ENCODE data around the genes SNAP47, C1orf35 and RHOU.

- RRBS = under 1% methylated on average over 31 of the region's 104 CpGs
Observed at GRCh38 chr1:227734954-227735946, at the start of gene SNAP47. Gene SNAP47, plus strand, starts transcription at chr1:227735435.

DNA sequence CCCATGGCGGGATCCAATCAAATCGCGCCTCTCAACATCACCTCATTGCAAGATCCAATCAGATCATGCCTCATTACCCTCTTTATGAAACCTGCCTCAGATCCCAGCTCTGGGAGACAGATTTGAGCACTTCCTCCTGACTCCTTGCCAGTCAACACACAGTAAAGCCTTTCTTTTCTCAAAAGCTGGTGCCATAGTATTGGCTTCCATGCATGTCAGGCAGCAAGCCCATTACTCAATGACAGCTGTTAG is 41.9 kb downstream of the PRSS38 start:
- RRBS = no CpG with 5 or more reads among the region's 3 CpGs

- RRBS = 60% methylated on average over 7 of the region's 32 CpGs
Observed at GRCh38 chr1:227925026-227925557, 22.6 kb downstream of the WNT9A start.

DNA sequence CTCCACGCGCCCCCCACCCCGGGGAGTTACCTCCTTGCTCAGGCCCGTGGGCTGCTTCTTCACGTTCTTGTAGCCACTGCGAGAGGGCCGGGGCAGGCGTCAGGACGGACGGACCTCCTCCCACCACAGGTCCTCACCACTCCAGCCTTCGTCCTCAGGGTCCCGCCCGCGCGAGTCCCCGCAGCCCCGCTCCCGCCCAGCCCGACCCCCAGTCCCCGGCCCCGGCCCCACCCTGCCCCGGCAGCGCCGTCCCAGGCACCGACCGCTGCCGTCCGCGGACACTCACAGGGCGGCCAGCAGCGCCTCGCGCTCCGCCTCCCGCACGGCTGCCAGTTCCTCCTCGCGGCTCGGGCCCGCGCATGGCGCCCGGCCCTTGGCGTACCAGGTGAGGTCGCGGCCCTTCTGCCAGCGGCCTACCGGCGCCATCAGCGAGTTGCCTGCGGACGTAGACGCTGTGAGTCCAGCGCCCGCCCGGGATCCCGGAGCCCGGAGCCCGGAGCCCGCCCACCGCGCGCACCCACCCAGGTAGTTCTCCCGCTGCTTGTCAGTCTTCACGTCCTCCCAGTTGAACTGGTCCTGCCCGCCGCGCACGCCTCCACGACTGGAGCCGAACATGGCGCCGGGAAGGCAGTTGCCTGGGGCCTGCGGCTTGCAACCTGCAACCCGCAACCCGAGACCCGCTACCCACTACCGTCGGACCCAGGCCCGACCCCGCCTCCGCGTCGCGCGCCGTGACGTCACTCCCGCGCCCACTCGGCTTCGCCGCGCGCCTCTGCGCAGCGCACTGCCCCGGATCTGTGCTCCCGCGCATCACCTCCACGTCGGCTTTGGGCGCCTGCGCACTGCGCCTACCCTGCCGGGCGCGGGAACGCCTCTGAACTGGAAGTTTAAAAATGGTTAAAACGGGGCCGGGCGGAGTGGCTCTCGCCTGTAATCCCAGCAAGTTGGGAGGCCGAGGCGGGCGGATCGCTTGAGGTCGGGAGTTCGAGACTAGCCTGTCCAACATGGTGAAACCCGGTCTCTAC is at the start of gene C1orf35:
Gene C1orf35 (minus strand): TSS at position 713 of the 1,025 bp plus-strand sequence.
- RRBS = 2% methylated on average over 28 of the region's 120 CpGs

- RRBS = no CpG with 5 or more reads among the region's 10 CpGs
Observed at GRCh38 chr1:228108203-228108648, 873 bp downstream of the MRPL55 start.

DNA sequence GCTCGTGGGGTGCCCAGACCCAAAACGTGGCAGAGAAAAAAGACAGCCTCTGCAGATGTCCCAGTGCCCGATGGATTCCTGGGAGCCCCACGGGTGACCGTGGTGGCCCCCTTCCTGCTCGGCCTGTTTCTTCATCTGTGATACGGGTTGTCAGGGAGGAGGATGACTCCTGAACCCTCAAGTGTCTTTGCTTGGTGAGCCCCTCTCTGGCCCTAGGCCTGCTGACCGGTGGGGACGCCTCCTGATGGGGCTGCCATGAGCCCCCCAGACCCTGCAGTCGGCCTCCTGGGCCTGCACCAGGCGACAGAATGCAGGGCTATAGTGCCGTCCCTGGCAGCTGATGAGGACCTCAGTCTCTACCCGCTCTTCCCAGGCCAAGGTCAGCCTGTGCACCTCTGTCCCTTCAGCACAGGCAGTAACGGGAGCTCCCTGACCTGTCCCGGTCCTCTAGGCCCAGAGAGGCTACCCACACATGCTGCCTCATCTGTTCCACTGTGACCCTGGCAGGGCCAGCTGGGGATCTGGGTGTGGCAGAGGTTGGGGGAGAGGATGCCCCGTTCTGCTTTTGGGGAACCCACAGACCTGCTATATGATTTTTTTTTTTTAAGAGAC is 1.3 kb downstream of the OBSCN start:
- RRBS = no CpG with 5 or more reads among the region's 16 CpGs

DNA sequence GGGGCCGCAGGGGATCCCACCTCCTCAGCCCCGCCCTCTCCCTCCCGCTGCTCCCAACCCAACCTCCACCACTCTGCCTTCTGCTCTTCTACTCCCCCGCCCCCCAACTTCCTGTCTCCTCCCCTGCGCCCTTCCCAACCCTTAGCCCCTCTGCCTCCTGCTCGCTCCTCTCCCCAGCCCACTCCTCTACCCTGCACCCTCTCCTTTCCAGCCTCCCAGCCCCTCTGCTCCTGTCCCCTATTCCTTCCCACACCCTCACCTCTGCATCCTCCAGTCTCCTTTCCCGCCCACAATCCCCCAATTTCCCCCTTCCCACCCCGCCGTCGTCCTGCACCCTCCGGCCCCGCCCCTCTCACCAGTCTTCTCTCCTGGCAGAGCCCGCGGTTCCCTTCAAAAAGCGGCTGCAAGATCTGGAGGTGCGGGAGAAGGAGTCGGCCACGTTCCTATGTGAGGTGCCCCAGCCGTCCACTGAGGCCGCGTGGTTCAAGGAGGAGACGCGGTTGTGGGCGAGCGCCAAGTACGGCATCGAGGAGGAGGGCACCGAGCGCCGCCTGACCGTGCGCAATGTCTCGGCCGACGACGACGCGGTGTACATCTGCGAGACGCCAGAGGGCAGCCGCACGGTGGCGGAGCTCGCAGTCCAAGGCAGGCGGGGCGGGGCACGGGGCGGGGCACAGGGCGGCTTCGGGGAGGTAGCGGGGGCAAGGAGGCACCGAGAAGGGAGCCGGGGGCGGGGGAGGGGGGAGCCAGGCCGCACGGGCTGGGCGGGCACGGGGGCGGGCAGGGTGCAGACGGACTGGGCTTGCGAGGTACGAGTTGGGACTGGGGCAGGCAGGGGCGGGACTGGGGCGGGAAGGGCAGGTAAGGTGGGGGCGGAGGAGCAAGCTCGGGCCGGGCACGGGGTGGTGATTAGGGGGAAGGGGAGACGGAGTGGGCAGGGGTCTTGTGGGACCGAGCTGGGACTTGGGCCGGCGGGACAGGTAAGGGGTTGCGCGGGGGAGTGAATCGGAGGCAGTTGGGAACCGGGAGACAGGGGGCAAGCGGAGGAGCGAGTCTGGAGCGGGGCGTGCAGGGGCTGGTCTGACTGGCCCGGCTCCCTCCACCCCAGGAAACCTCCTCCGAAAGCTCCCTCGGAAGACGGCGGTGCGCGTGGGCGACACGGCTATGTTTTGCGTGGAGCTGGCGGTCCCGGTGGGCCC is 5.6 kb downstream of the OBSCN start:
- RRBS = 4% methylated on average over 15 of the region's 92 CpGs

DNA sequence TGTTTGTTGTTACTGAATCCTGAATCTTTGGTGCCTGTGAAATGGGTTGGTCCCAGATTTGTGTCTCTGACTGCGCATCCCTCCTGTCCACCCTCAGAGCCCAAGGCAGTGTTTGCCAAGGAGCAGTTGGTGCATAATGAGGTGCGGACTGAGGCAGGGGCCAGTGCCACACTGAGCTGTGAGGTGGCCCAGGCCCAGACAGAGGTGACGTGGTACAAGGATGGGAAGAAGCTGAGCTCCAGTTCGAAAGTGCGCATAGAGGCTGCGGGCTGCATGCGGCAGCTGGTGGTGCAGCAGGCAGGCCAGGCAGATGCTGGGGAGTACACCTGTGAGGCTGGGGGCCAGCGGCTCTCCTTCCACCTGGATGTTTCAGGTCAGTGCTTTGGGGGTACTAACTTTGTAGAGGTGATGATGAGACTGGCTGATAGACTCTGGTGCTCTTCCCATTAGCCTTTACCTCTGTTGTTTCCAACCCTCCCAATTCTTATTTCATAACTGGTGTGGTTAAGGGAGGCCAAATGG is 38.6 kb downstream of the OBSCN start:
- RRBS = no CpG with 5 or more reads among the region's 8 CpGs

DNA sequence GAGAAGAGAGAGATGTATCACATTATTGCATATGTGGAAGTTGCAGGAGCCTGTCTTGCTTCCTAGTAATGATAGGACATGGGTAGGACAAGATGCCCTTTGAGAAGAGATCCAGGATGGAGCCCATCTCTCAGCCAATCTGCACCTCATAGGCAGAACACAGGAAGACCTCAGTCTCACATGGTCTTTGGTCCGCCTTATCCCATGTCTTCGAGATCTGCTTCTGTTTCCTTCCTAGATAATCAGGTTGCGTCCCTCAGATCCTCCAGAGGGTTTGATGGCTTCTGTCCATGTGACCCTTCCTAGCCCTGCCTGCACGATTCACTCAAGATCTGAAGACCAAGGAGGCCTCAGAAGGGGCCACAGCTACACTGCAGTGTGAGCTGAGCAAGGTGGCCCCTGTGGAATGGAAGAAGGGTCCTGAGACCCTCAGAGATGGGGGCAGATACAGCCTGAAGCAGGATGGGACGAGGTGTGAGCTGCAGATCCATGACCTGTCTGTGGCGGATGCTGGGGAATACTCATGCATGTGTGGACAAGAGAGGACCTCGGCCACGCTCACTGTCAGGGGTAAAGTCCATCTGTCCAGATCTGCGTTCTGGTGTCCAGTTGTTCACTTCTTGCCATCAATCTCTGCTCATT is 90.4 kb downstream of the OBSCN start:
- RRBS = no CpG with 5 or more reads among the region's 9 CpGs

DNA sequence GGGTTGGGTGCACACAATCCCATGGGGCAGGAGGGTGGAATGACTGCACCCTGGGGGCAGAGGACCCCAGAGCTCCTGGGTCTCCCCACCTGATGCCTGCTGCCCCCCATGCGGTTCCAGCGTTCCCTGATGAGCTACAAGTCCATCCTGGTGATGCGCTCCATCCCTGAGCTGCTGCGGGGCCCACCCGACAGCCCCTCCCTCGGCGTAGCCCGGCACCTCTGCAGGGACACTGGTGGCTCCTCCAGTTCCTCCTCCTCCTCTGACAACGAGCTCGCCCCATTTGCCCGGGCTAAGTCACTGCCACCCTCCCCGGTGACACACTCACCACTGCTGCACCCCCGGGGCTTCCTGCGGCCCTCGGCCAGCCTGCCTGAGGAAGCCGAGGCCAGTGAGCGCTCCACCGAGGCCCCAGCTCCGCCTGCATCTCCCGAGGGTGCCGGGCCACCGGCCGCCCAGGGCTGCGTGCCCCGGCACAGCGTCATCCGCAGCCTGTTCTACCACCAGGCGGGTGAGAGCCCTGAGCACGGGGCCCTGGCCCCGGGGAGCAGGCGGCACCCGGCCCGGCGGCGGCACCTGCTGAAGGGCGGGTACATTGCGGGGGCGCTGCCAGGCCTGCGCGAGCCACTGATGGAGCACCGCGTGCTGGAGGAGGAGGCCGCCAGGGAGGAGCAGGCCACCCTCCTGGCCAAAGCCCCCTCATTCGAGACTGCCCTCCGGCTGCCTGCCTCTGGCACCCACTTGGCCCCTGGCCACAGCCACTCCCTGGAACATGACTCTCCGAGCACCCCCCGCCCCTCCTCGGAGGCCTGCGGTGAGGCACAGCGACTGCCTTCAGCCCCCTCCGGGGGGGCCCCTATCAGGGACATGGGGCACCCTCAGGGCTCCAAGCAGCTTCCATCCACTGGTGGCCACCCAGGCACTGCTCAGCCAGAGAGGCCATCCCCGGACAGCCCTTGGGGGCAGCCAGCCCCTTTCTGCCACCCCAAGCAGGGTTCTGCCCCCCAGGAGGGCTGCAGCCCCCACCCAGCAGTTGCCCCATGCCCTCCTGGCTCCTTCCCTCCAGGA is 35.4 kb downstream of the TRIM11 start:
- RRBS = 49% methylated on average over 10 of the region's 52 CpGs

- RRBS = no CpG with 5 or more reads among the region's 9 CpGs
Observed at GRCh38 chr1:228407746-228408308, 1.2 kb upstream of the TRIM11 start.

DNA sequence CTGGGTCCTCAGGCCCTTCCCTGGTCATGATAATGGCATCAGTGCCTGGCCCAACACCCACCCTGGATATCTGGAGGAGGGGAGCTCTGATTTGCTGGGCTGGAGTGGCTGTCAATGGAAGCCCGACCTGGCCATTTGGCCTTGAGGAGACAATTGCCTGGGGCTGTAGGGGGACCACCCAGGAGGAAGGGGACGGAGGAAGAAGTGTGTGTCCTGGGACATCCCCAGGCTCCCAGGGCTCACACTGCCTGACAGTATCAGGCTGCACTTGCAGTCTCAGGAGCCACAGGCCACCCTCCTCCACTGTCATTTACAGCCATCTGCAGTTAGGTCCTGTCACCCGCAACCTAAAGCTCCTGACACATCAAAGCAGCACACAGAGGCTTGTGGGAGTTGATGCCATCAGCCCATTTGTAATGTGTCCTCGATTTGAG is 7.9 kb upstream of the RNF187 start:
- RRBS = no CpG with 5 or more reads among the region's 4 CpGs

GRCh38 chr1:228637614-228637995 is 97.7 kb upstream of the RHOU start:
- RRBS = no CpG with 5 or more reads among the region's 34 CpGs

- RRBS = no CpG with 5 or more reads among the region's 10 CpGs
Observed at GRCh38 chr1:228681107-228681586, 54.1 kb upstream of the RHOU start.

DNA sequence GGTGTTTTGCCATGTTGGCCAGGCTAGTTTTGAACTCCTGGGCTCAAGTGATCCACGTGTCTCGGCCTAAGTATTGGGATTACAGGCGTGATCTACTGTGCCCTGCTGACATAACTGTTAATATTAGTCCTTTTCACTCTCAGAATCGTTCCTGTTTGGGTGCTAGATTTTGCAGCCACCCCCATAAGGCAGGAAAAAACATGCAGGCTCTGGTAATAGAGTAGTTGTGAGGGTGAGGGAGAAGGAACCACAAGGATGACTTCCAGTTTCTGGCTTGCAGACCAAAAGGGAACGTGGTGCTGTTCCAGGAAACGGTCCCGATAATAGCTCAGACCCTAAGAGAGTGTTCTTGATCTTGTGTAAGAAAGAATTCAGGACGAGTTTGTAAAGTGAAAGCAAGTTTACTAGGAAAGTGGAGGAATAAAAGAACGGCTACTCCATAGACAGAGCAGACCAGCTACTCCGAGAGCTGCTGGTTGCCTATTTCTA is 50.7 kb upstream of the RHOU start:
- RRBS = no CpG with 5 or more reads among the region's 10 CpGs

DNA sequence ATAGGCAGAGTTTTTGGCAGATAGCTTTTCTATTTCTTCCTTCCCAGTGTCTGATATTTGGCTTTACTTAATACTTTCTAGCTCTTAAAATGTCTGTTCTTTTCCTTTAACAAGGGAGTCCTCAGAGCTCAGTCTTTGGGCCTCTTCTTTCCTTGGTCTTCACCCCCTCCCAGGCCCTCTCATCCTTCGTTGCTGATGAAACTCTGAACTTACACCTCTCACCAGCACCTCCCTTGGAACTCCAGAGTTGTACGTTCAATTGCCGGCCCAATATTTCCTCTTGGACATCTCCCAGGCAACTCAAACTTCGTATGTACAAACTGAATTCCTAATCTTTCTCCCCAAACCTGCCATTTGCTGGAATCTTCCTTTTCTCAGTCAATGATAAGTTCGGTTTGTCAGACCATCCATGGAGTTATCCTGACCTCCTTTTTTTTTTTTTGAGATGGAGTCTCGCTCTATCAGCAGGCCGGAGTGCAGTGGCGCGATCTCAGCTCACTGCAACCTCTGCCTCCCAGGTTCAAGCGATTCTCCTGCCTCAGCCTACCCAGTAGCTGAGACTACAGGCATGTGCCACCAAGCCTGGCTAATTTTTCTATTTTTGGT is 13.0 kb upstream of the RHOU start:
- RRBS = no CpG with 5 or more reads among the region's 10 CpGs

DNA sequence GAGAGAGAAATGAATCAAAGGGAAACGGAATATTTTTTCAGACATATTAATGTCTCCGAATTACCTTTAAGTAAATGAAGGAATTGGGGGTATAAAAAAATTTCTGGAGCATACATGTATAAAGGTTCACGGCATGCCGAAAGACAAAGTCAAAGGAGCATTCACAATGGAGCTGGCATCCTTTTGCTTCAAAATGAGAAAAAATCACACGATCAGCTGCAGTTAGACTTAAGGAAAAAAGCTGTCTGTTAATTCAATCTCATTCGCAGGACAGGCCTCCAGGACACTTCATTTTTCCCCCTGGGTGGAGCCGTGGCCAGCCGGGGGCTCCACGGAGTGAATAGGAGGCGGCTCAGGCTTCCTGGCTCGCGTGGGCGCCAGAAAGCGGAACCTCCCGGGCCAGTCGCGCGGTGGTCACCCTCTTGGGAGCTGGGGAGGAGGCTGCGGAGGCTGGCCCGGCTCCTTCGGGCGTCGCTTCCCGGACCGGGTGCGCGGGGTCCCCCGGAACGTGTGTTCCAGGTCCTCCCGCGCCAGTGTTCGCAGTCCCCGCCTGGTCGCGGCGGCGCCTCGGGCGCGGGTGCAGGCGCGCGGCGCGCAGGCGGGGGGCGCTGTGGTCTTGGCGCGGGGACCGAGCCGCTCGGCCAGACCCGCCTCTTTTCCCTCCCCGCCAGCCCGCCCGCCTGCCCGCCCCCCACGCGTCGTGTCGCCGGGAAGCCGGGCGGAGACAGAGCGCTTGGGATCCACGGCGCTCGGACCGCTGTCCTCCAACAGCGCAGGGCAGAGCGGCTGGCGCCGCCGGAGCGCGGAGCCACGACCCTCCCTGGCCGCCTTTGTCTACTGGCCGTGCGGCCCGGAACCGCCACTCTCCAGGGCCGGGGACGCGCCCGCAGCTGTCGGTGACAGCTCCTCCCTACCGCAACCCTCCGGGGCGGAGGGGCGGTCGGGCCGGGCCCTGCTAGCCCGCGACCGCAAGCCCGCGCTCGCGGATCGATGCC is at the start of gene RHOU:
Gene RHOU (plus strand): TSS at position 727 of the 995 bp plus-strand sequence.
- RRBS = 6% methylated on average over 37 of the region's 101 CpGs

DNA sequence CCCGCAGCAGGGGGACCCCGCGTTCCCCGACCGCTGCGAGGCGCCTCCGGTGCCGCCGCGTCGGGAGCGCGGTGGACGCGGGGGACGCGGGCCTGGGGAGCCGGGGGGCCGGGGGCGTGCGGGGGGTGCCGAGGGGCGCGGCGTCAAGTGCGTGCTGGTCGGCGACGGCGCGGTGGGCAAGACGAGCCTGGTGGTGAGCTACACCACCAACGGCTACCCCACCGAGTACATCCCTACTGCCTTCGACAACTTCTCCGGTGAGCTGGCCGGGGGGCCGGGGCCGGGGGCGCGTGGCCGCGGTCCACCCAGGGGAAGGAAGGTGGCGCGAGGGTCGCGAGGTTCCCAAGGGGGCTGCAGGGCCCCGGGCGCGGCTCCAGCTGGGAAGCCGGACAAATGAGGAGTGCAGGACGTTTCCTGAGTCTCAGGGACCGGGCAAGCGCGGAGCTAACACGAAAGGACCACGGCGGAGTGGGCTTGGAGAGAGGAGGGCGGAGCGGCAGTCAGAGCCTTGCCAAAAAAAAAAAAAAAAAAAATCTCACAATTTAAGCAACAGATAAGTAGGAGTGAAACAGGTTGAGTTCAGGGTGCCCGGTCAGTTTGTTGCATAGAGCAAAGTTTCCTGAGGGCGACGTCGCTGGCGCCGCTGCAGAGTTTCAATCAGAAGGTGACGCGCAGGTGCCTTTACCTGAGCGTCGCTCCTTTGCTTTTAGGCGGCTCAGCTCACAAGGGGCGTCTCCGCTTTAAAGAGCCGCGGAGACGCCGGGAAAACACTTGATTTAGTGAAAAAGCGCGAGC is 666 bp downstream of the RHOU start:
- RRBS = 14% methylated on average over 20 of the region's 80 CpGs

DNA sequence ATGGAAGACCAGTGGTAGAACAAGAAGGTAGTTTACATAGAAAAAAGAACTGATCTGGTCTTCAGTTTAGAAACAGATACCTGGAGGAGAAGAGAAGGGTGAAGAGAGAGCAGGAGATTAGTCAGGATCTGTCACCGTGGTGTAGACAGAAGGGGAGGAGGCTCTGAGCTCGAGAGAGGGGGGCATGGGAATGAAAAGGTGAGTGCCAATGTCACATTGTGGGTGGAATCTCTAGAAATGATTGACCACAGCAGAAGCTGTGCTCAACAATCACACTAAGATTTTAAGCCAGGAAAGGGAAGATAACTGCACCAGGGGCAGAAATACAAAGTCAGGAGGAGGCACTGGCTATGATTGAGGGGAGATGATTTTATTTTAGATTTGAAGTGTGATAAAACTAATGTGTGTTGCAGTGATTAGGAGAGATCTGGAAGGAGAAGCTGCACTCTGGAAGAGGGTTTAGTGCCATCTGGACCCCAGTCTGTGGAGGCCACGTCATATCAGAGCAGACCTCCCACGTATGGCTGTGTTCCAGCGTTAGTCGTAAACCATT is 32.8 kb downstream of the RHOU start:
- RRBS = no CpG with 5 or more reads among the region's 6 CpGs

GRCh38 chr1:228911190-228911899 is 176.1 kb downstream of the RHOU start:
- RRBS = no CpG with 5 or more reads among the region's 13 CpGs